Vermiform appendix (tissue), 1 donor: ENCODE measurements around a stretch of chr22.

DNA sequence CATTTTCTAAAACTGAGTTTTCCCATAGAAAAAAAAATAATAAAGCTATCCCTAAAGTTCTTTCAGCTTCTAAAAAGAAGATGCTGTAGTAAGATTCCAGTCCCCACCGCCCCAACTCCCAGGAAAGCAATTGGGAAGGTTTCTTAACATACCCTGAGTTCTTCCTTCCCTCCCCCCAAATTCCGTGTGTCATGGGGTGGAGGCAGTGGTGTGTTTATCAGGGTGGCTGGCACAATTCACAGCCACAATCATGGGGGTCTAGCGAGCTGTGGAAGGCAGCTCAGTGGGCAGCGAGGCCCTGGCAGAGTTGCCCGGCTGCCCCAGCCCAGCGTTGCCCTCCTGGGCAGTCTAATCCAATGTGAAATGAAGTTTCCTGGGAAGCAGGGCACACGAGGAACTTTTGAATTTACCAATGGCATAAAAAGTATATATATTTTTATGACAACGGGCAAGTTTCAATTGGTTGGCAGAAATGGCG, 80.8 kb upstream of the PPARA start:
- PRO-cap = bidirectional peak, plus-strand start at position 247 of the sequence, minus-strand start at position 132 of the sequence; bidirectional peak, plus-strand start outside the sequence, minus-strand start at position 402 of the sequence

DNA sequence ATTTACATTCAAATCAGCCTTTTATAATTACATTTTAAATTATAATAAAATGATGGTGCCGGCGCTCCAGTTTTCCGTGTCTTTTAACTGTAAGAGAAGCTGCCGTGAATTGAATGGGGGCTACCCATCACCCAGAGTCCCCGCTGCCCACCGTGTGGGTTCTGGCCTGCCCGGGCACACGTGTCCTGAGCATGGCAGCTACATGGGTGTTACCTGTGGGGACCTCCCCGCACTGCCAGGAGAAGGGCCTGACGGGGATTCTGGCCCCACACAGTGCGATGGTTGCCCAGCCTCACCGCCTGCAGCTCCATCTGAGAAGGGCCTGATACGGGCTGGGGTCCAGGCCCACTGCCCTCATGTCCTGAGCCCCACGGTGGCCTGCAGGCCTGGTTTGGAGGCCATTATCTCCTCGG, 72.2 kb upstream of the PPARA start:
- PRO-cap = no peak

DNA sequence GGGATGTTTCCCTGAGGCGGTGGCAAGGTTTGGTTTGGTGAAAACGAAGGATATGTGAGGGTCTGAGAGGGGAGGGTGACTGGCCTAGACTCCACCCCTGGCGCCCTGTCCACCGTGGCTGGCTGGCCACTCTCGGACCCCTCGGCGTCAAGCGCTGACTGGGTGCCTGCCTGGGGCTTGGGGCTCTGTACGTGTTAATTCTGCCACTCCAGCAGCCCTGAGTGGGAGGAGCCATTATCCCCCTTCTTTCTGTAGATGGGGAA, 70.9 kb upstream of the PPARA start:
- PRO-cap = no peak

DNA sequence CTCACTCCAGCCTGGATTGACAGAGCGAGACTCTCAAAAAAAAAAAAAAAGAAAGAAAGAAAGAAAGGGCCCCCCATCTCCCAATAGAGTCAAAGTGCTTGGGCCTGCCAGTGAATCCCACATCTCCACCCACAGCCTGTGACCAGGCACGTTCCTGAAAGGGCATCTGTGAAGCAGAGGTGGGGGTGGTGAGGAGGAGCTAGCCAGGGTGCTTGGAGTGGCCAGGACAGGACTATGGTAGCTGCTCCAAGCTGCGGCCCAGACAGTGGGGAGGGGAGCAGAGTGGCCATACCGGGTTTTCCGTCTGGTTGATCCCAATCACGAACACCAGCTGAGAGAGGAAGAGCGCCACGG, 41.2 kb downstream of the TRMU start:
- PRO-cap = no peak

- PRO-cap = no peak
Observed at GRCh38 chr22:46379068-46379372, 43.5 kb downstream of the TRMU start.

DNA sequence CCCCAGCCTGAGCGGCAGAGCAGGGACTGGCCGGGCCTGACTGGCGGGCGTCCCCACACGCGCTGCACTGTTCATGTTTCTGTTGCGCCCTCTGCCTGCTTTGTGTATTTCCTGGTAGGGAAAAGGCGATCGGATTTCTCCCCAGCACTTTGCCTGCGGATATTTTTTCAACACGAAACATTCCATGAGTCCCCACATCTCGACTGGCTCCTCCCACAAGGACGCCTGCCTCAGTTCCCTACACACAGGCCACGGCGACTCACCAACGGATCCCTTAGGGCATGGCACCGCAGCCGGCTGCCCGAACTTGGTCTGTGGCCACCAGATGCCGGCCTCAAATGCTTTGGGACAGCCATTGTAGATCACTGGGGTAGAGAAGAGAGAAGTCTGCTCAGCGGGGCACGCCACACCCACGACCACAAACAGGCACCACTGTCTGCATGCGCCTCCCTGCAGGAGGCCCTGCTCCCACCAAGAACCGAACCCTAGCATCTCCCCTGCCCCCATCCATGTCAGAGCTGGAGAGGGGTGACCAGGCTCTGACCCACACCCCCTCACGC, 55.5 kb downstream of the TRMU start:
- PRO-cap = no peak

DNA sequence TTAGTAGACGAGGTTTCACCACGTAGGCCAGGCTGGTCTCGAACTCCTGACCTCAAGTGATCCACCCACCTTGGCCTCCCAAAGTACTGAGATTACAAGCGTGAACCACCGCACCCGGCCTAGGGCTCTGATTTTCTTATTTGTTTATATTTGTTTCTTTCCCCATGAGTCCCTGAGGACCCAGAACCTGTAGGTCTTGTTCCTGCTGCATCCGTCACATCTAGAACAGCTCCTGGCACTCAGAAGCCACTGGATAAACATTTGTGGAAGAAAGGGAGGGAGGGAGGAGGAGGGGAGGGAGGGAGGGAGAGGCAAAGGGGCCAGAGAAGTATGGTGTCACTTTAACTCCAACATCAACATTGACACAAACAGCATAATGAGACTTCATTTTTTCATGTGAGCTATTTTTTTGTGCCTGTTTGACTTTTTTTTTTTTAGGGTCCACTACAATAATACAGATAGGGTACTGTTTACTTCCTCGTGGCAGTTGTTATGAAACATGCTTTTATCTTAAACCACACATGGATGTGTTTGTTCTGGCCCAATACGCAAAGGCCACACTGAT, 67.6 kb downstream of the CELSR1 start:
- PRO-cap = no peak

- PRO-cap = no peak
Observed at GRCh38 chr22:46532506-46533237, 4.7 kb downstream of the CELSR1 start.

GRCh38 chr22:46538397-46539171, 1.2 kb upstream of the CELSR1 start:
- PRO-cap = unidirectional peak, minus-strand start at chr22:46538884

GRCh38 chr22:46614055-46614876, 5.9 kb upstream of the GRAMD4 start:
- PRO-cap = no peak

DNA sequence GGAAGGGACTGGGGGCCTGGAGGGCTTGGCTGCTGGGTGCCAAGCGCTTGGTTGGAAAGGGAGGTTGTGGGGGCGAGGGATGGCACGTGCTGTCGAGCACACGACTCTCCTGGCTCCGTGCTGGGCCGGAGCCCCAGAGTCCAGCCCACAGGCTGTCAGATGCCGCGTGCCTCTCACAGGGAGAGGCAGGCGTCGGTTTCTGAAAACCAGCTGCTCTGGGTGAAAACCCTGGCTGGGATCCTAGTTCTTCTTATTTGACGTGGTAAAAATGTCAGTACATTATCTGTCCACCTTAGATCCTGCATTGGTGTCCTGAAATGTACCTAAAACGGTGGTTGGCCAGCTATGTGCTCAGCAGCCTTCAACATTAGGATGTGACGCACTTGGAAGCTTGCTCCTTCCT, 29.1 kb downstream of the GRAMD4 start:
- PRO-cap = no peak

- PRO-cap = no peak
Observed at GRCh38 chr22:46653395-46653731, 33.2 kb downstream of the GRAMD4 start.

DNA sequence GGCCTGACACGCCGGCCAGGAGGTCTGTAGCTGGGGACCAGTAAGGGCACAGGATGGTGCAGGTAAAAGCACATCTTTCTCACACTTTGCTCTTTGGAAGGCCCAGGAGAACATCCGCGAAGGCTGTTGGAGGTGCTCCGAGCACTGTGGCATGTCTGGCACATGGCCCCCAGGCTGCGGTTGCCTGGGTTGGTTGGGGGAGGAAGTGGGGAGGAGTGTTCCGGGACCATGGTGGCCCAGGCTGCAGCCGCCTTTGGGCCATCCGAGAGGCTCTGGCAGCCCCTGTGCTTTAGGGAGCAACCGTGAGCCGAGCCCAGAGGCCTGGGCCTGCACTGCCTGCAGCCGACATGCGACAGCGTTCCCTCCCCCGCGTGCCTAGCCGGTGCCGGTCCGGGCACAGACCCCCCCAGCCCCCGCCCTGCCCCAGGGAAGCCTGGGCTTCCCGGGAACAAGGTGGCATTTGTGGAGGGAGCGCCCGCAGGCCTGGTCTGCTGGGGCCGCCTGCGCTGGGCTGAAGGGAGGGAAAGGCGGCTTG, 57.9 kb downstream of the GRAMD4 start:
- PRO-cap = no peak

GRCh38 chr22:46684489-46685106, 53.5 kb downstream of the CERK start:
- PRO-cap = no peak

GRCh38 chr22:46737199-46737955, 675 bp downstream of the CERK start:
- PRO-cap = bidirectional peak, plus-strand start at chr22:46737597, minus-strand start at chr22:46737473; bidirectional peak, plus-strand start at chr22:46737795, minus-strand start at chr22:46737785

DNA sequence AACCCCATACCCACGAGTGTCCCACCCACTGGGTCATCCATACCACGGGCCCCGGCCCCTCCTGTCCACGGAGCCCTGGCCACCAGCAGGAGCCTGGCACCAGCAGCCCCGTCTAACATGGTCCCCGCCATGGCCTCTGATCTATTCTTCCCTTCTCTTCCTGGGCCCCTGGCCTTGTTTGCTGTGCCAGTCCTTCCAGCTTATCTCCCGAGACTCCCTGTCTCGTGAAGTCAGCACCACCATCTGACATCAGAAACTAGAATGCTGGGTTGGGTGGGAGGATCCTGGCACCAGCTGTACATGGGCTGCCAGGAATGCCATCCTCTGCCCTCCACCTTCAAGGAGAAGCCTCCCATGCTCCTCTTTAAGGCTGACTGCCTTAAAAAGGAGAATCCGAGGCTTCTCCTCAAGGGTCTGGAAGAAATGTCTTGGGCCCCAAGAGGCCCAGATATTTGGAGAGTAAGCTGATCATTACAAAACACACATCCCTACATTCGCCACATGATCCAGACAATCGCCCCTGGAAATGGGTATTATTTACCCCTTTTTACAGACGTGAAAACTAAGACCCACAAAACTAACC, 3.4 kb upstream of the CERK start:
- PRO-cap = no peak

- PRO-cap = no peak
Observed at GRCh38 chr22:47044309-47044862, 281.9 kb downstream of the TBC1D22A start.

DNA sequence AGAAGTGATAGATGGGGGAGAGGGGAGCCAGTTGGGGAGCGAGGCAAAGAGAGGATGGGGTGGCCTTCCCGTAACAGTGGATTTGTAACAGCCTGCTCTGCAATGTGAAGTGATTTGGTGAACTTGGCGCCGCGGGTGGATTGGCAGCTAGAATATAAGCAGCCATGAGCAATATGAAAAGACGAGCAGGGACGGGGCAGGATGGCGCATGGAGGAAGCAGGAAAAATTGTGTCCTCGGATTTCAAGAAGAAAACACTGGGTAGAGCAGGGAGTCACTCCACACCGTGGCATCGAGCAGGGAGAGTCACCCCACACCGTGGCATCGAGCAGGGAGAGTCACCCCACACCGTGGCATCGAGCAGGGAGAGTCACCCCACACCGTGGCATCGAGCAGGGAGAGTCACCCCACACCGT, 354.6 kb downstream of the TBC1D22A start:
- PRO-cap = no peak

DNA sequence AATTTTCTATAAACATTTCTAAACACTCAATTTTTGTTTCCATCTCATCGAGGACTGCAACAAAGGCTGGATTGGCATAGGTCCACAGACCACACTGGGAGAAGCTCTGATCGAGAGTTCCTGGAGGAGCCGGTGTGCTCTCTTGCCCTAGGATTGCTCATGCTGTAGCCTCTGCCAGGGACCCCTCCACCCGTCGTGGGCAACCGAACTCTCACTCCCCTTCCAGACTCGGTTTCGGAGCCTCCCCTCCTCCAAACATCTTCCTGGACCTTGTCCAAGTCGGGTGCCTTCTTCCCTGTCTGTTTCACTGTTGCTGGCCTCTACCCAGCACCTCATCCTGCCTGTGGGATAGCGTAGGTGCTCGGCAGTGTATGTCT, 770.1 kb upstream of the TAFA5 start:
- PRO-cap = unidirectional peak, minus-strand start at position 213 of the sequence

DNA sequence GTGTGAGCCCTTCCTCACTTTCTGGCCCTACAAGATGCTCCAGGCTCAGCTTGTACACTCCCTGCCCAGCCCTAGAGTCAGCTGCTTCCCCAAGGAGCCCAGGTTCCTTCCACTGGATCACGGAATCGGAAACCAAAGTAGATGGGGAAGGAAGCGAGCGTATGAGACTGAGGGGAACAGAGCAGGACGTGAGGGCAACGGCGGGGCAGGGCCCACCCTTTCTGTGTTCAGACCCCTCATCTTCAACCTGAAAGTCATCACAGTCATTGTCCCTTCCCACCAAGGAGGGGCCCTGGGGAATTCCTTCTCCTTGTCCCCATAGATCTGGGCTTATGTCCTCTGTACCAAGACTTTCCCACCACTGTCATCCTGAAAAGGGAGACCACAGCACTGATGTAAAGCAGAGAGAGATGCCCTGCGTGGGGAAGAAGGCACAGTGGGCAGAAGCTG, 605.9 kb upstream of the TAFA5 start:
- PRO-cap = unidirectional peak, plus-strand start at position 198 of the sequence